ENCODE measurements around the gene CASR.

DNA sequence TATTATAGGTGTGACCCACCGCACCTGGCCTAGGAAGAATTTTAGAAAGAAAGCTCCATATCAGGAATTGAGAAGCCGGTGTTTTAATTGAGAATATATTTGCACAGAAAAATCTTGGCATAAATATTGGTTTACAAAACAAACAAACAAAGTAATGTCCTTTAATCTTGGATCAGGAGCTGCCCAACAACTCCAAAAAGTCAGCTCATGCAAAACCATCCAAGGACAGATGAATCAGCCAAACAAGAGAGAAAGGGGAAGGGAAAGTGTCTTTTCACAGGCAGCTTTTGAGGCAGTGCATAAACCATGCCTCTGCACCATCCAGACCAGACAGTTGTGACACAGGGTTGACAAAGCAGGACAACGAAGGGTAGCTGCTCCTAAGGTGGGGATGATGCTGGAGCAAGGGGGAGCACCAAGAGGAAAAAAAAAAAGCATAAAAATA is 8.7 kb downstream of the CD86 start:
- RRBS: no CpG with 5 or more reads among the region's 3 CpGs
CAGE:
- cytosol, long polyA plus RNA: no peak
- long polyA plus RNA: no peak
- nucleus, long polyA plus RNA: no peak

DNA sequence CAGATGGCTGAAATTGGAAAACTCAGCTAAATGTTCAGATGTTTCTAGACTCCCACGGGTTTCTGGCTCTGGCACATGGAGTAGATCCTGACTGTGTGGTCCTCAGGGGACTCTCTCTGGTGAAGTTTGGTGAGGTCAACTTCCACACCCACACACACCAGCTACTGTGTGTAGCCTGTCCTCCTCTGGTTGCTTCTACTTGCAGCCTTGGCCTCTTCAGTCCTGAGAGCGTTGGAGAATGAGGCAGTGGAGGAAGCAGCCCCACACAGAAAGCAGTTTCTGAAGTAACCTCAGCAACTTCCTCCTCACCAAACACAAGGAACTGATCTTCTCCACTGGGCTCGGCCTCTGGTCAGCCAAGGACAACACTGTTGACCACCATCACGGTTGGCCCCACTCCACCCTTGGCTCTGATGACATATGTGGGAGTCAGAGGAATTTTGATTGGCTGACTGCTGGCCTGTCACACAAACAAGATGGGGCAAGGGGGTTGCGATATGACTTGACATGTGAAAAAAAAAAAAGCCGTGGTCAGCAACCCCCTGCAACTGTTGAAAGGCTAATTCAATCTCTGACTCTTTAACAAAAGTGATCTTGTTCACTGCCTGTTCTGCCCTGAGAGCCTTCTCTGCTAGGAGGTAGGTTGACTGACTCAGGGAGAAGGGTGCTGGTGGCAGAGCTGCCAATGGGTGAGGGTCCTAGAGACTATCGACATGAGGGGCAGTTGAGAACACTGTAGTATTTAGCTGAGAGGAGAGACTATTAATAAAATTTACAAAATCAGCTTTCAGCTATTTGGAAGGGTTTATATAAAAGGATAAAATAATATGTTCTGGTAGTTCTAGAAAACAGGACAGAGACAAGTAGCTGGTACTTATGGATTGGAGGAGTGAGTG is 19.7 kb downstream of the CD86 start:
- RRBS: no CpG with 5 or more reads among the region's 7 CpGs
CAGE:
- cytosol, long polyA plus RNA: no peak
- long polyA plus RNA: no peak
- nucleus, long polyA plus RNA: no peak

DNA sequence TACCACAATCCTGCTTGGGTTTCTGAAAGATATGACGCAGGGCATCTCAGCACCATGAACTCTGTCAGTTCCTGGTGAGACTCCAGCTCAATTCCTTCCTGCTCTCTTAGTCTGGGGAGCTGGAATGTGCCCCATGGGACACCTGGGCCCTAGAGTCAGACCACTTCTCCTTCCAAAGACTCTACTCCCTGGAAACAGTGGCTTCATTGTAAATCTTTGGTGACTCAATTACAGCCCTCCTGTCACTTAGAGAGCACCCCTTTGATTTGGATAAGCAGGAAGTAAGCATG is 50.5 kb downstream of the CD86 start:
- RRBS: no CpG with 5 or more reads among the region's 1 CpG
CAGE:
- cytosol, long polyA plus RNA: no peak
- long polyA plus RNA: no peak
- nucleus, long polyA plus RNA: no peak

DNA sequence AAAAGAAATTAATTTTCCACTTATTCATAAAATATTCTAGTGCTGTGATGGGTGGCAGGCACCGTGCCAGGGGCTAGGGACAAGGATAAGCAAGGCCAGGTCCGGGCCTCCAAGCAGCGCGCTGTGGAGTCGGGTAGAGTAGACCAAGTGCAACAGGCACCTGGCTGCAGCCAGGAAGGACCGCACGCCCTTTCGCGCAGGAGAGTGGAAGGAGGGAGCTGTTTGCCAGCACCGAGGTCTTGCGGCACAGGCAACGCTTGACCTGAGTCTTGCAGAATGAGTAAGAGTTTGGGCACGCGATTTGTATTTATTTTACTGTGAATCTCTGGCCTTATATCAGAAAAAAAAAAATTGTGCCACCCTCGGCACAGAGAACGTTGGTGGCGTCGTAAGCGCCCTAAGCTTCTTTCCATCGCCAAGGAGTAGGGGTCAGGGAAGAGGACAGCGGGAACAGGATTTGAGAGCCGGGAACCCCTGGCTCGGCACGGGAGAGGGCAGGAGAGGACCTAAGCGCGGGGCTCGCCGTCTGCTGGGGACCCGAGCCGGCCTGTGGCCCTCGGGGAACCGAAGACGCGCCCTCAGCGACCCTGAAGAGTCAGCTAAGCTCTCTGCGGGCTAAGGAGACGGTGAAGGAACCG is at the start of gene CASR:
Gene CASR, plus strand, starts transcription at position 136 of the 638 bp plus-strand sequence.
- RRBS: 1% methylated on average over 16 of the region's 38 CpGs
CAGE:
- cytosol, long polyA plus RNA: no peak
- long polyA plus RNA: no peak
- nucleus, long polyA plus RNA: no peak

- RRBS: no CpG with 5 or more reads among the region's 1 CpG
CAGE:
- cytosol, long polyA plus RNA: no peak
- long polyA plus RNA: no peak
- nucleus, long polyA plus RNA: no peak
These were observed 14.7 kb upstream of the CSTA start for GRCh38 chr3:122310357-122310815.

GRCh38 chr3:122314507-122315012 is 10.5 kb upstream of the CSTA start:
- RRBS: no CpG with 5 or more reads among the region's 3 CpGs
CAGE:
- cytosol, long polyA plus RNA: no peak
- long polyA plus RNA: no peak
- nucleus, long polyA plus RNA: no peak

DNA sequence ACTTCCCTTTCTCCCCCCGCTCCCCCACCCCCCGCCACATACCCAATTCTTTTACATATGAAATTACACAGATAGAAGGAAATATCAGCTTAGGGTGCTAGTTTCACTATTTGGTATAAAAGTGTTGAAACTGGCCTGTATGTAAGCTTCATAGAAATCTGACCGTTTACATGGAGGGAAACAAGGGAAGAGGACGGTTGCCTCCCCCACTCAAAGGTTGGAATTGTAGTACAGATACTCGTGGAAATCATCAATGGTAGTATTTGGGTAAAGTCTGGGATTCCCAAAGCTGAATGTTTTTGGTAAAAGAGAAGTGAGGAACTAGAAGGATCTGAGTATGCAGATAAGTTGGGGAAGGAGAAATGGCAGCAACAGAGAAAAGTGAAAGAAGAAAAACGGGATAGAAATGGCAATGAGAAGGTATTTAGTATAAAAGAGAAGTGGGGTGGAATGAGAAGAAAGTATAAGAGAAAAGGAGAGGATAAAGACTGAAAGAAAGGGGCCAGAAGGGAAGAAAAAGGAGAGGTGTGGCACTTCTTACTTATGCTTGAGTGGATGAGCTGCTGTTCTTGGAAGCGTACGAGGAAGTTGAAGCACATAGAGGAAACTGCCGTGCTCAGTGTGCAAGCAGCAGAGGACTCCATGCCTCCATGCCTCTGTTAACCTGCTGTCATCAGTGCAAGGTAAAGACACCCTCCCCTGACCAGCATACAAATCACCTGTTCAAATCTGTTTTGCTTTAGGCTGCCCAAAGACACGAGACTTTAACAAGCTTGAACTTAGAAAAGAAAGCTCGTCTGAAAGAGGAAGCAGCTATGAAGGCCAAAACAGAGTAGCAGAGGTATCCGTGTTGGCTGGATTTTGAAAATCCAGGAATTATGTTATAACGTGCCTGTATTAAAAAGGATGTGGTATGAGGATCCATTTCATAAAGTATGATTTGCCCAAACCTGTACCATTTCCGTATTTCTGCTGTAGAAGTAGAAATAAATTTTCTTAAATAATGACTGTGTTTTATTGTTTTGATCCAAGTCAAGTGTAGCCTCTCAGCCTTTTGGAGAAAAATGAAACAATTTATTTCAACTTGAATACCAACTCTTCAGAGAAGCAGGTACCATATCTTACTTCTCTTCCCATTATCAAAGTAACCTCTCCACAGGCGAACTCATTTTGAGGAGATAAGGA is 6.5 kb downstream of the WDR5B start:
- RRBS: no CpG with 5 or more reads among the region's 15 CpGs
CAGE:
- cytosol, long polyA plus RNA: start-site peak on the plus strand centred at position 876 of the sequence, 146 bp wide, 386 reads; start-site peak on the minus strand centred at position 979 of the sequence, 30 bp wide, 8 reads
- long polyA plus RNA: start-site peak on the plus strand centred at position 875 of the sequence, 144 bp wide, 688 and 527 reads in 2 replicates
- nucleus, long polyA plus RNA: no peak

DNA sequence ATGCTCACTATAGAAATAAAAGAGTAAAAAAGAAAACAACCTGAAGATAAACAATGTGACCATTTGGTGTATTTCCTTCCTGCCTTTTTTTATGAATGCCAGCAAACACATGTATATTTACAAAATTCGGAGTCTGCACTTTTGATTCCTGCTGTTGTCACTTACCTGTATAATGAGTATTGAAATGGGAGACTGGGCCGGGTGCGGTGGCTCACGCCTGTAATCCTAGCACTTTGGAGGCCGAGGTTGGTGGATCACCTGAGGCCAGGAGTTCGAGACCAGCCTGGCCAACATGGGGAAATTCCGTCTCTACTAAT is 856 bp downstream of the DTX3L start:
- RRBS: no CpG with 5 or more reads among the region's 7 CpGs
CAGE:
- cytosol, long polyA plus RNA: no peak
- long polyA plus RNA: no peak
- nucleus, long polyA plus RNA: no peak

- RRBS: no CpG with 5 or more reads among the region's 12 CpGs
CAGE:
- cytosol, long polyA plus RNA: no peak
- long polyA plus RNA: no peak
- nucleus, long polyA plus RNA: no peak
These were observed 1.1 kb upstream of the PARP15 start for GRCh38 chr3:122575917-122577108.

DNA sequence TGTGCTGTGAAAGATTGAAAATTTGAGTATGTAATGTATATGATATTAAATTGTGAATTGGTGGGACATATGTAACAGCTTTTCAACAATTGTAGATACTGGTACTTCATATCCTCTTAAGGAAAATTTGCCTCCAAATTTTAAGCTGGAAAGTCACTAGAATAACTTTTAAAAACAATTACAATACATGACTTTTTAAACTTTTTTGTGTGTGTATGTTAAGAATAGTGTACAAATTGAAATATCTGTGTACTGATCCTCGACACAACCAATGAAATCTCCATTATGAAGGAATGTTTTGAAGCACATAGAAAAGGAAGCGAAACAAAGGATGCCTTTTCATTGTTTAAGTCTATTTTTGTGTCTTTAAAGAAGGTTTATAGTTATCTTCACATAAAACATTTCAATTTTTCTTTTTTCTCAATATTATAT is 1.4 kb downstream of the PARP15 start:
- RRBS: no CpG with 5 or more reads among the region's 2 CpGs
CAGE:
- cytosol, long polyA plus RNA: no peak
- long polyA plus RNA: no peak
- nucleus, long polyA plus RNA: no peak

DNA sequence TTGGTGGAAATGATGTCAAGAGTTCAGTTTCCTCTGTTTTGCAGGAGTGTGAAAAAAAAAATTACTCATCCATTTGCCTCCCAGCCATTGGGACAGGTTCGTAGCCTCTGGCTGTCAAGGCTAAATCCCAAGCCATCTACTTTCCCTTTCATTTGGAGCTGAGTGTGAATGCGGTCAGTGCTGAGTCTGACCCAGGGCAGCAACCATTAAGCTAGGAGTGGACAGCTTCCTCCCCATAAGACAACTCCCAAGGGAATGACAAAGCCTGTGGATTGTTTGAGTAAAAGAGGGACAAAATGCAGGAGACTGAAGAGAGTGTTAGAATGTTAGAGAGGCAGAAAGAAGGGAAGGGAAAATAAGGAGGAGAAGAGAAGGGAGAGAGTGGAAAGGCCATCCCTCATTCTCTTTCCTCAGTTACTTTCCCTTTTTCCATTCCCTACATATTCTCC is 33.7 kb downstream of the PARP14 start:
- RRBS: no CpG with 5 or more reads among the region's 2 CpGs
CAGE:
- cytosol, long polyA plus RNA: no peak
- long polyA plus RNA: no peak
- nucleus, long polyA plus RNA: no peak

- RRBS: no CpG with 5 or more reads among the region's 9 CpGs
CAGE:
- cytosol, long polyA plus RNA: no peak
- long polyA plus RNA: no peak
- nucleus, long polyA plus RNA: no peak
These were observed 906 bp downstream of the SLC49A4 start for GRCh38 chr3:122795708-122796242.

- RRBS: 1% methylated on average over 6 of the region's 85 CpGs
CAGE:
- cytosol, long polyA plus RNA: no peak
- long polyA plus RNA: no peak
- nucleus, long polyA plus RNA: no peak
These were observed 1.3 kb downstream of the SEMA5B start for GRCh38 chr3:123025787-123027141.

- RRBS: no CpG with 5 or more reads among the region's 8 CpGs
CAGE:
- cytosol, long polyA plus RNA: no peak
- long polyA plus RNA: no peak
- nucleus, long polyA plus RNA: no peak
These were observed 3.7 kb downstream of the PDIA5 start for GRCh38 chr3:123070435-123070982.

DNA sequence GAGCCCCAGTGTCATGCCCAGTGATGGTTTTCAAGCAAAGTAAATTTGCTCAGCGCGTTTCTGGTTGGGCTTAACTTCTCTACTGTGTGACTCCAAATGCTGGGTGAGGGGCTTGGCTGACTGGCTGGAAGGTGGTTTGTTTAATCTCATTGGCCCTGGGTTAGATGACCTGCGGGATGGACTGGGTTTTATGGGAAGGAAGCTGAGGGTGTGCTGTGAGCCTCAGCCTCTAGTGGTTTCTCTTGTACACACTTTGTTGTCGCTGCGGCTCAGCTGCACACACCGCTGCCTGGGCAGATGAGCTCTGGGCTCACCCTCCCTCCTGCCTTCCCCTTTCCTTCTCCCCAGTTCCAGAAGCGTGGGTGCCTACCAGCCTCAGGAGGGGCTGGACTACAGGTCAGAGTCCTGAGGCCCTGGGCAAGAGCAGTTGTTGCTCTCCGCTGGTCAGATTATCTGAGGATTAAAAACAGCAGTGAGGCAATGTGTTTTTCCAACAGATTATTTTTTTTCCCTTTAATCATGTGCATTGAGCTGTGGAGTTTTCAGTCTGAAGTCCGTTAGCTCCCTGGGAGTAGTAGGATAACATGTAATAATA is 18.6 kb downstream of the PDIA5 start:
- RRBS: no CpG with 5 or more reads among the region's 9 CpGs
CAGE:
- cytosol, long polyA plus RNA: no peak
- long polyA plus RNA: no peak
- nucleus, long polyA plus RNA: no peak

GRCh38 chr3:123129565-123129959 is 62.7 kb downstream of the PDIA5 start:
- RRBS: no CpG with 5 or more reads among the region's 6 CpGs
CAGE:
- cytosol, long polyA plus RNA: no peak
- long polyA plus RNA: no peak
- nucleus, long polyA plus RNA: no peak

GRCh38 chr3:123271533-123272158 is 69.9 kb downstream of the SEC22A start:
- RRBS: no CpG with 5 or more reads among the region's 5 CpGs
CAGE:
- cytosol, long polyA plus RNA: no peak
- long polyA plus RNA: no peak
- nucleus, long polyA plus RNA: no peak

GRCh38 chr3:123383036-123383956 is 65.6 kb downstream of the ADCY5 start:
- RRBS: no CpG with 5 or more reads among the region's 22 CpGs
CAGE:
- cytosol, long polyA plus RNA: no peak
- long polyA plus RNA: no peak
- nucleus, long polyA plus RNA: no peak

DNA sequence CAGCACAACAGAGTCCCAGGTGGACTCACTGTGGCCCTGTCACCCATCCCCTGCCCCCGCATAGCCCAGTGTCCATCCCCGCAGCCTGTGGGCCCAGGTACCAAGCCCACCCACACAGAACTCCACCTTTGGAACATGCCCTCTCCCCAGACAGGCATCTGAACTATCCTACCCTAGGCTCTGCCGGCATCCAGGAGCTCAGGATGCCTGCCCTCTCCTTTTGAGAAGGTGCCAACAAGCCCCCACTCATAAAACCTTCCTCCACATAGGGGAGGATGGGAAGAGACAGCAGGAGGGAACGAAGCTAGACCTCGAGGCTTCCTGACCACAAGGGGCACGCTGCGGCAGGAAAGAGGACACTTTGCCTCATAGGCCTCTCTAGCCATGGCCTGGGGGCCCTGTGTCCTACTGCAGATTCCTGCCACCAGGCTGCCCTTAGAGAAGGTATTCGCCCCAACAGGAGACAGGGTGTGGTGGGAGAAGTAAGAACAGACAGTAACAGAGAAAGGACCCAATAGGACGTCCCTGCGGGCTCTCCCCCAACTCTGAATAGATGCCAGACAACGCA is 37.0 kb downstream of the ADCY5 start:
- RRBS: no CpG with 5 or more reads among the region's 11 CpGs
CAGE:
- cytosol, long polyA plus RNA: no peak
- long polyA plus RNA: no peak
- nucleus, long polyA plus RNA: no peak

- RRBS: no CpG with 5 or more reads among the region's 15 CpGs
CAGE:
- cytosol, long polyA plus RNA: no peak
- long polyA plus RNA: no peak
- nucleus, long polyA plus RNA: no peak
These were observed 26.0 kb downstream of the ADCY5 start for GRCh38 chr3:123422789-123423451.

Measured in H1 (cell line).